SK-MEL-5 (cell line): ENCODE measurements around the genes NCOR2 and BRI3BP.

DNA sequence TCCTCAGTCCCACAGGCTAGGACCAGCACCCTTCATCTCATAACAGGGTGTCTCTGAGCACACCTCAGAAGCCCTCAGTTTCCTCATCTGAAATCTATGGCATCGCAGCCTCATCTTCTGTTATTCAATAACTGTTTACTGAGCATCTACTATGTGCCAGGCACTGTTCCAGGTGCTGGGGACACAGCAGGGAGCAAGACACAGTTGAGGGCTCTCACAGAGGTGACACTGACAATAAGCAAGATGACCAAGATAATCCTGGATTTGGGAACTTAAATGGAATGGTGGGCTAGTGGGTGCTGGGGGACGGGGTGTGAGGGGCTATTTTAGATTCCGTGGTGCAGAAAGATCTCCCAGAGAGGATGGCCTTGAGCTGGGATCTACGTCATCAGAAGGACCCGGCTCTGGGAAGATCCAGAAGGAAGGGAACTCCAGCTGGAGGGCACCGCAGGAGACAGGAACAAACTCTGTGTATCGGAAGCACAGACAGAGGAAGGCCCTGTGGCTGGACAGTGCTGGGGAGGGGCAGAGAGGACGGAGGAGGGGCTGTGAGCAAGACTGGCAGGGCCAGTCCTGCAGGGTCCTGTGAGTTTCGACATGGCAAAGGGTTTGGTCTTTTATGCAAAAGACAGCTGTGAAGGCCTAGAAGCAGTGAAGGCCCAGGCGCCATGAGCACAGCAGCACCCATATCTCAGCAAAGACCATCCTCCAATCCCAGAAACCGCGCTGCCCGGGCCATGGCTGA, 126.8 kb downstream of the NCOR2 start:
RAMPAGE:
- cytosol, long total RNA: no peak
- long total RNA: no peak
- nucleus, long total RNA: no peak

DNA sequence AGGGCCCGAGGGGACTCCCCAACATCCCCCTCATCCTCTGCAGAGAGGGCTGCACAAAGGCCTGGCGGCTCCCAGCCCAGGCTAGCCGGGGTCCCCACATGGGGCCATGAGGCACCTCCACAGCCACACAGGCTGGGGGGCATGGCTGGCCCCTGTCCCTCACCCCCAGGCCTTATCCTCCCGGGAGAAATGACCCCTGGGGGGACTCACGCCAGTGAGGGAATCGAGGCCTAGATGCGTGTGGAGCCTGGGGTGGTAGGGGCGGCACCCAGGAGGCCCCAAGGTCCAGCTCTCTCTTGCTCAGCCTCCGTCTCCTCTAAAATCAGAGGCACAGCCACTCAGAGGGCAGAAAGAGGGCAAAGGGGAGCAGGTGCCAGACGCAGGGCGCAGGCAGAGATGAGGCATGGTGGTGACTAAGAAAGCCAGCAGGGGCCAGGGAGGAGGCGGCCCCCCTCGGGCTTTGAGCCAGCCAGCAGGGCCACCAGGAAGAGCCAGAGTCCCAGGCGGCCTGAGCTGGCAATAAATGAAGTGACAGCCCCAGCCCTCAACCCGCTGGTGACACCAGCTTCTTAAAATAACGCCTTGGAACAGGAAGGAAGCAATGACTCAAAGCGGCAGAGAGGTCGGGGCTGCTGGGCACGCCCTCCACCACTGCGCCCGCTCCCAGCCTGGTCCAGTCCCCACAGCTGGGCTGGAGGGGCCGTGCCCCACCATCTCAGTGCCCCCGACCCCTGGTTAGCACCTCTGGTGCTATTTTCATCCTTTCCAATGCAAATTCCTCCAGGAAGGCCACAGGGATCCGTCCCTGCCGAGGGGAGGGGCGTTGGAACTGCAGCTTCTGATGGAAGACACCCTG, 114.1 kb downstream of the NCOR2 start:
RAMPAGE:
- cytosol, long total RNA: no peak
- long total RNA: no peak
- nucleus, long total RNA: no peak

DNA sequence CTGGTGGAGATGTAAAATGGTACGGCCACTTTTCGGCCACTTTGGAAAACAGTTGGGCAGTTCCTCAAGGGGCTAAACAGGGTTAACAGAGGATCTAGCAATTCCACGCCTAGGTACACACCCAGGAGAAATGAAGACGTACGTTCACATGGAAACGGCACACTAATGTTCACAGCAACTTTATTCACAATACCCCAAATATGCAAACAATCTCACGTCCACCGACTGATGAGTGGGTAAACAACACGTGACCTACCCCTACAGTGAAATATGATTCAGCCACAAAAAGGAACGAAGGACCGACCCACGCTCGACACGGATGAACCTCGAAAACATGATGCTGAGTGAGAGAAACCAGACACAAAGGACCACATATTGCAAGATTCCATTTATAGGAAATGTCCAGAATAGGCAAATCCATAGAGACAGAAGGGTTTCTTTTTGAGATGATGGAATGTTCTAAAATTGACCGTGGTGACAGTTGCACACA, 112.7 kb downstream of the NCOR2 start:
RAMPAGE:
- cytosol, long total RNA: no peak
- long total RNA: no peak
- nucleus, long total RNA: no peak

RAMPAGE:
- cytosol, long total RNA: no peak
- long total RNA: no peak
- nucleus, long total RNA: no peak
Measured at GRCh38 chr12:124486304-124486939, 81.0 kb downstream of the NCOR2 start.

DNA sequence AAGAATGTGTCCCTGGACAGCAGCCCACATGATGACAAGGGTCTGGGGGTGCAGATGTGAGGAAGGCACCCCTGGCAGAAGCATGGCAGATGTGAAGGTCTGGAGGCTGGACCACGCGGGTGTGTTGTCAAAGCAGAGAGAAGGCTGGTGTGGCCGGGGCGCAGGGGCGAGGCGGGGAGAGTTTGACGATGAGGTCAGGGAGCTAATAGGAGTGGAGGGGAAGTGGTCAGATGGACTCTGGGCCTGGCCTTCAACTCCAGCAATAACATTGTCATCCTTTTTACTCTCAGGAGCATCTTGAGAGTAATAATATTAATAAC, 48.1 kb downstream of the NCOR2 start:
RAMPAGE:
- cytosol, long total RNA: no peak
- long total RNA: no peak
- nucleus, long total RNA: no peak

DNA sequence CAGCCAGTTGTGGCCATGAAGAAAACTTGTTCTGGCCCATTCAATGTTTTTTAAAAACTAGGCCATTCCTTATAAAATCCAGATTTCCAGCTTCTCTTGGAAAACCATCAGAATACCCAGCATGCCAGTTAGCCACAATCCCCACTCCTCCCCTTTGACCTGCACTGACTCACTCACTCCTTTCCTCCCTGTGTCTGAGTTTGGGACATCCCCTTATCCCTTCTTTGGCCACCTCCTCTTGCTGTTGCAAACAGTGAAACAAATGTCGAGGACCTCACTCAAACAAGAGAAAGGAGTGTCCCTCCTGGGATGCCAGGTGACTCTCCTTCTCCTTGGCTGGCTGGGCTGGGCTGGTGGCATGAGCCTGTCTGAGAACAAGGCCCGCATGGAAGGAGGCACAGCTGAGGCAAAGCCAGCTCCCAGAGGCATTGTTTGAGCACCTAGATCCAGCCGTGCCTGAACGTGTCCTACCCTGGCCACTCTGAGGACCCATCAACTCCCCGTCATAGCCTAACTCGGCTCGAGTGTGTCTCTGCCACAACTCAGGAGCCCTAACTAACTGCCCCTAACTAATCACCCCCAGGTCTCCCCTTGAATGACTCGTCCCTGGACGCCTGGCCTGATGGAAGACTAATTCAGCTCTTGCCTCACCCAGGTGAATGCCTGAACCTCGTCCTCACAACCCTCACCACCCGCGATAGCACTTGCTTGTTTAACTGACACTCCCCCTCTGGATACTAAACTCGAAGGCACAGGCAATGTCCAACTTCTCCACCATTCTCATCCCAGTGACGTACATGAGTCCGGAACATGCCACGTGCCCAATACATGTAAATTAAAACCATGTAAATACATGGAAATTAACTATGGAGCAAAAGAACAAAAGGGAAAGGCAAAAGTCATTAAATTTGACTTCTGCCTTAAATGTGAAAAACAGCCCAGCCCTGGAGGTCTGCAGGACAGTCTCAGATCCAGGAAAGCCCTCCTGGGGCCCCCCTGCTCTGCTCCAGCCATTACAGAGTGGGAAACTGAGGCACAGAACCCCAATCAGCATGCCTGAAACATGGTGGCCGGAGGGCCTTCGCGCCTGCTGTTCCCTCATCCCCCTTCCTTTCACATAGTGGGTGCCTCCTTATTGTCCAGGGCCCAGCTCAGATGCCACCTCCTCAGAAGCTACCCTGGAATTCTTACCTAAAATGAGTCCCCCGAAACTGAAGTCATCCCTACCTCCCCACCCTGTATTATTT, 42.8 kb downstream of the NCOR2 start:
RAMPAGE:
- cytosol, long total RNA: no peak
- long total RNA: no peak
- nucleus, long total RNA: no peak

RAMPAGE:
- cytosol, long total RNA: no peak
- long total RNA: no peak
- nucleus, long total RNA: no peak
Measured at GRCh38 chr12:124550636-124551172, 16.7 kb downstream of the NCOR2 start.

DNA sequence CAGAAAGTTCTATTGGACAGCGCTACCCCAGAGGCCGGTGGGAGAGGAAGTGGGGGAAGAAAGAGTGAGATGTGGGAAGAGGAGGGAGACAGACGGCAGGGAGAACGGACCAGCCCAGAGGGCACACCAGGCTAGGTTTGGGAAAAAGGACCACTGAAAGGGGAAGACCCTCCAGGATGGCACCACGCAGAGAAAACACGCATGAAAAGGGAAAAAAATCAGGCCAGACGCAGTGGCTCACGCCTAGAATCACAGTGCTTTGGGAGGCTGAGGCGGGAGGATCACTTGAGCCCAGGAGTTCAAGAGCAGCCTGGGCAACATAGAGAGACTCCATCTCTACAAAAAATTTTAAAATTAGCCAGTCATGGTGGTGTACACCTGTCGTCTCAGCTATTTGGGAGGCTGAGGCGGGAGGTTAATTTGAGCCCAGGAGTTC, 5.9 kb downstream of the NCOR2 start:
RAMPAGE:
- cytosol, long total RNA: no peak
- long total RNA: no peak
- nucleus, long total RNA: no peak

RAMPAGE:
- cytosol, long total RNA: no peak
- long total RNA: no peak
- nucleus, long total RNA: no peak
Measured at GRCh38 chr12:124566947-124567668, at the start of gene NCOR2. NCOR2 (minus strand) TSS chr12:124567612.

DNA sequence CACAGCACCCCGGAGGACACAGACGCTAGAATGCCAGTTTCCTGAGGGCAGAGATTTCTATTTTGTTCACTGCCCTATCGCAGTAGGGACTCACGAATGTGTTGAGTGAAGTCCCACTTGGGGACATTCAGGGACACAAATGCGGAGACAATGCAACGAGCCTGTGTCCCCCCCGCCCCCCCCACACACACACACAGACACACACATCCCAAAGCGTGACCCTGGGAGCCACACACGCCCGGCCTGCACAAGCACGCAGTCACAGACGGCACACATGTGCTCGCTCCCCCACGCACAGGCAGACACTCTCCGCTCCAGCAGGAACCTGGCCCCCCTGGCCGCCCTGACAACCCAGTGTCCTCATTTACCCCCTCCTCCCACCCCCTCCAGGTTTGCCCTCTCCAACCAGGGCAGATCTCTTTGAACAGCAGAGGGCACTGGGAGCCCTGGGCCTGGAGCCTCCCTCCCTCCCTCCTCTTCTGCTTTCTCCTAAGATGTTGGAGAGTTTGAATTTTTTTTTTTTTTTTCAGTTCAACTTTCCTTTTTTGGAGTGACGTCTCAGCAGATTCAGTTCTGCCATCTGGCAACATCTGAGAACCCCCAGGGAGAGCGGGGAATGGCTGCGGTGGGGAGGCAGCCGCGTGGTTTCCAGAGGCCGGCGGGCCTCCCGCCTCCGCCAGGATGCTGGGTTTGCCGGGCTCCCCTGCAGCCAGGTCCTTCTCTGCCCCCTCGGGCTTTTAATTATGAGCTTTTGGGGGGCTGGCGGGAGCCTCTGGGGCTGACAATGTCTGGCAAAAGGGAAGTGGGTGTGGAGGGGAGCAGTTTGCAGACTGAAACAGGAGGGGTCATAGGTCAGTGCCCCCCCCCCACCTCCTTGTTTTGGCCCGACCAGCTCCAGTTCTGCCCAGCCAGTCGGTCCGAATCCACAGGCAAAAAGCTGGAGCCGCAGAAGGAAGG, 1.1 kb upstream of the NCOR2 start:
RAMPAGE:
- cytosol, long total RNA: no peak
- long total RNA: no peak
- nucleus, long total RNA: no peak

GRCh38 chr12:124673744-124674597, 106.6 kb upstream of the NCOR2 start:
RAMPAGE:
- cytosol, long total RNA: no peak
- long total RNA: no peak
- nucleus, long total RNA: no peak

DNA sequence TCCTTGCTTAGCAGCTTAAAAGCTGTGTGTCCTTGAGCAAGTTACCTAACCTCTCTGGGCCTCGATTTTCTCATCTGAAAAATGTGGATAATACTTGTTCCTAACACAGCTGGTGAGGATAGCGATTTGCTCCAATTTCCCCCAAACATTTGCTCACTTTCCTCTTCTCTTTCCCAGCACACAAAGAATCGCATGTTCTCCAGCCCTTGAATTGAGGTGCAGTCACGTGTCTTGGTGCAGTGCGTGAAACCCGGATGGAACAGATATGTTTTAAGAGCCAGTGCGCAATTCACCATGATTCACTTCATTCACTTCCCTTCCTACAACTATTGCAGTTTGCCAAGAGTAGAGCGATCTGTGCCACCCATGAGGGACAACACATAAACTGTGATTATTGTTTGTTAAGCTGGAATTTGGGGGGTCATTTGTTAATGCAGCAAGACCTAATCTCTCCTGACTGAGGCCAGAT, 142.5 kb downstream of the SCARB1 start:
RAMPAGE:
- cytosol, long total RNA: no peak
- long total RNA: no peak
- nucleus, long total RNA: no peak

DNA sequence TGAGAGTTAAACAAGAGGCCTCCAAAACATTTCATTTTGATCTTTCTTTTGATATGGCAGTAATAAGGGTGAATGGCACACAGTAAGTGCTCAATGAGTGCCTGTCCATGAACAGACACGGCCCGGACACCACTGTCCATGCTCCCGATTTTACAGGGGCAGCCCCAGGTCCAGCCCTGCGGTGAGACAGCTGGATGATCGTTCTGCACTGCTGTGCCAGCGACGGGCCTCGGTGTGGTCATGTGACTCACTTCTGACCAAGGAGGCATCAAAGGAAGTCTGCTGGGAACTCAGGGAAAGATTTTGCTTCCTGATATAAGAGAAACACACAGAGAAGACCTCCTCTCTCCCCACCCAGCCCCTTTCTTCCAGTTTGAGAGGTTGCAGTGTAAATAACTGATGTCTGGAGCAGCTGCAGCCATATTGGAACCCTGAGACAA, 126.7 kb downstream of the SCARB1 start:
RAMPAGE:
- cytosol, long total RNA: no peak
- long total RNA: no peak
- nucleus, long total RNA: no peak

DNA sequence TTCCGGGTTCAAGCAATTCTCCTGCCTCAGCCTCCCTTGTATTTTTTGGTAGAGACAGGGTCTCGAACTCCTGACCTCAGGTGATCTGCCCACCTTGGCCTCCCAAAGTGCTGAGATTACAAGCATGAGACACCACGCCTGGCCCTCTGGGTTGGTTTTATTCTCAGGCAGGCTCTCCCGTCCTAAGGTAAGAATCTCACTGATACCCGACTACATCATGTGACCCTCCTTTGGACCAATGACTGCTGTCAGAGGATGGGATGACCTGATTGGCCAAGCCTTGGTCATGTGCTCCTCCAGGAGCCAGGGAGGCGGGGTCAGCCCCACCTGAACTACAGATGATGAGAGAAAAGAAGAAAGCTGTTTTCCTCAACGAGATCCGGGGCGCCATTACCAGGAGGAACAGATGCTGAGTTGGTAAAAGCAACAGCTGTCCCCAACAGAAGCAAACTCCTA, 119.0 kb downstream of the SCARB1 start:
RAMPAGE:
- cytosol, long total RNA: no peak
- long total RNA: no peak
- nucleus, long total RNA: no peak

RAMPAGE:
- cytosol, long total RNA: no peak
- long total RNA: no peak
- nucleus, long total RNA: no peak
Measured at GRCh38 chr12:124773845-124774552, 89.7 kb downstream of the SCARB1 start.

DNA sequence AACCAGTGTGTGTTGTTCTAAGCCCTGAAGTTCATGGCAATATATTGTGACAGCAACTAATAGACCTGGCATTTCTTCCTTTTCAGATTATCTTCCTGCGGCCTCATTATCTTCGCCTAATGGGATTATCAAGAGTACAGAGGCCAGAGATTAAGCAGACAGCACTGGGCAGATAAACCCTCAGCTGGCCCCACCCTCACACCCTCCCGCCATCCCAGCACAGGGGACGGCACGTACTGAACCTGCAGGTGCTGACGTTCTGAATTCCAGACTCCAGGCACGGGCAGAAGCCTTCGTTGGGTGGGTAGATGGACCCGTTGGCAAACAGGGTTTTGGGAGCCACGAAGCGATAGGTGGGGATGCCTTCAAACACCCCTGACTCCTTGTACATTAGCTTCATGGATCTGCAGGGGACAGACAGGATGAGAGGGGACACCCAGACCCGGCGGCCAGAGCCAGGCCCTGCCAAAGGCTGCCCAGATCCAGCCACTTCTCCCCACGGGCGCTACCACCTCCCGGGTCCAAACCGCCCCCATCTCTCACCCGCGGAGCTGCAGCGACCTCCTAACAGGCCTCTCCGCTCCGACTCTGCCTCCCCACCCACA, 56.0 kb downstream of the SCARB1 start:
RAMPAGE:
- cytosol, long total RNA: no peak
- long total RNA: no peak
- nucleus, long total RNA: no peak

GRCh38 chr12:124814906-124815652, 48.6 kb downstream of the SCARB1 start:
RAMPAGE:
- cytosol, long total RNA: no peak
- long total RNA: no peak
- nucleus, long total RNA: no peak

DNA sequence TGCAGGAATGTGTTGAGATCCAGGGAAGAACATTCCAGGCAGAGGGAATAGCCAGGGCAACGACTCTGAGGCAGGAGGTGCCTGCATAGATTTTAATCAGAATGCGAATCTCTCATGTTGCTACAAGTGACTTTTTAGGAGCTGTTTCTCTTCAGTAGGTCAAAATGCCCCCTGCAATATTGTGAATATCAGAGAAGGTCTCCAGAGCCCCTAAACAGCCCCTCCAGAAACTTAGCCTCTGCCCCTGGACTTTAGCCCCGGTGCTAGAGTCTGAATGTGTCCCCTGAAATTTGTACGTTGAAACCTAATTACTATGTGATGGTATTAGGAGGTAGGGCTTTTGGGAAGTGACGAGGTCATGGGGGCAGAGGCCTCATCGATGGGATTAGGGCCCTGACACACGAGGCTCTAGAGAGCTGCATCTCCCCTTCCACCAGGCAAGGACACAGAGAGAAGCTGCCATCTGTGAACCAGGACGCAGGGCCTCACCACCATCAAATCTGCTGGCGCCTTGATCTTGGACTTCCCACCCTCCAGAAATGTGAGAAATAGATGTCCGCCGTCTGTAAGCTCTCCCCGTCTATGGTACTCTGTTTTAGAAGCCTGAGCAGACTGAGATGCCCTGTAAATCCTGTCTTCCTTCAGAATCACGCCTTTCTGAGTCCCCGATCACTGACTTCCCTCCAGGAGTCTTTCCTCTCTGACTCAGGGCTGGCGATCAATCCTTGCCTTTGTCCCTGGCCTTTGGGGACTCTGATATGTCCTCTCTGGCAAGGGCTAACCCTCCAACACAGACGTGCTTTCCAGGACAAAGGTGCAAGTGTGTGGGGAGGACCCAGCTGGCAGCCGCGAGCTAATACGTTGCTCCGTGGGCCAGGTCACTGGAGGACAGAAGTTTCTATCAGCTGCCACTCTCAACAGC, 8.1 kb upstream of the SCARB1 start:
RAMPAGE:
- cytosol, long total RNA: no peak
- long total RNA: no peak
- nucleus, long total RNA: no peak

GRCh38 chr12:124993305-124994520, at the start of gene BRI3BP:
BRI3BP (plus strand) TSS chr12:124993645.
RAMPAGE:
- cytosol, long total RNA: no peak
- long total RNA: no peak
- nucleus, long total RNA: no peak

GRCh38 chr12:125029393-125030022, 35.7 kb upstream of the AACS start:
RAMPAGE:
- cytosol, long total RNA: no peak
- long total RNA: no peak
- nucleus, long total RNA: no peak